Hair follicular keratinocyte (primary cell): ENCODE measurements around the genes GARIN4 and BATF3.

GRCh38 chr1:211910505-211911067 lies 80.0 kb upstream of the LPGAT1 start:
- RAMPAGE, long total RNA, result no peak

DNA sequence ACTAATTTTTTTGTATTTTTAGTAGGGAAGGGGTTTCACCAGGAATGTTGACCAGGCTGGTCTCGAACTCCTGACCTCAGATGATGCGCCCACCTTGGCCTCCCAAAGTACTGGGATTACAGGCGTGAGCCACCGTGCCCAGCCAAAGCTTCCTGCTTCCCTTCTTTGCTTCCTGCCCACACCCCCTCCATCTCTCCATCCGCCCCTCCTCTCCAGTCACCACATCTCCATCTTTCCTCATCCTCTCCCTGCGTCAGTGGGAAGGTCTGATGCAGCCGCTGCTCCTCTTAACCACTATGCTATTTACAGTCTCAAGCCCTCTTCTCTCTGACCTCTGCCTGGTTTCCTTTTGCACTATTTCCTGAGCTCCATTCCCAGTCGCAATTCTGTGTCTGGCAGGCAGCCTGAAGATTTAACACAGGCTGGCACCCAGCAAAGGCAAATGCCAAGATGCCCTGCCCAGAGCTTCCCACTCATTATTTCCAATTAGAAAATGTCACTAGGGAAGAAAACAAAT lies 89.5 kb upstream of the LPGAT1 start:
- RAMPAGE, long total RNA, result no peak

DNA sequence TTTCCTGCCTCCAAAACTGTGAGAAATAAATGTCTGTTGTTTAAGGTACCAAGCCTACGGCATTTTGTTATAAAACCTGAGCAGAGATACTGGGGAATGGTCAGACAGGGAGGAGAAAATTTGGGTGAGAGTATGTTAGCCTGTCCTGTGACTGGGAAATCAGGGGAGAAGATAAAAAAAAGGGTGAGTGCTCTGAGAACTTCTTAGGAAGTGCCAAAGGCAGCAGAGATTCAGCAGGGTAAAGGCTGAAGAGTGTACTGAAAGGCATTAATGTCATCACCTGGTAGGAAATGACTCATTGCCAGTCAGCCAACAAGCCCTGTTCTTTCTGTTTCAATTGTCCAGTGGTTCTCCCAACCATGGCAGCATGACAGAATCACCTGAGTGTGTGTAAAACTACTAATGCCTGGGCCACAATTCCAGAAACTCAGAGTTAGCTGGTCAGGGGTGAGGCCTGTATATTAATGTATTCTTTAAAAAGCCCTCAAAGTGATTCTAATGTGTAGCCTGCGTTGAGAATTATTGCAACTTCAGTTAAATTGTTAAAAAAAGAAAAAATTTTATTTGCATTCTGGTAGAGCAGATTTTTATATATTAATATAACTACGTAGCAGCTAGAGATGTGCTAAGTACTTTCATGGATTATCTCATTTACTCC lies 83.5 kb downstream of the INTS7 start:
- RAMPAGE, long total RNA, result no peak

DNA sequence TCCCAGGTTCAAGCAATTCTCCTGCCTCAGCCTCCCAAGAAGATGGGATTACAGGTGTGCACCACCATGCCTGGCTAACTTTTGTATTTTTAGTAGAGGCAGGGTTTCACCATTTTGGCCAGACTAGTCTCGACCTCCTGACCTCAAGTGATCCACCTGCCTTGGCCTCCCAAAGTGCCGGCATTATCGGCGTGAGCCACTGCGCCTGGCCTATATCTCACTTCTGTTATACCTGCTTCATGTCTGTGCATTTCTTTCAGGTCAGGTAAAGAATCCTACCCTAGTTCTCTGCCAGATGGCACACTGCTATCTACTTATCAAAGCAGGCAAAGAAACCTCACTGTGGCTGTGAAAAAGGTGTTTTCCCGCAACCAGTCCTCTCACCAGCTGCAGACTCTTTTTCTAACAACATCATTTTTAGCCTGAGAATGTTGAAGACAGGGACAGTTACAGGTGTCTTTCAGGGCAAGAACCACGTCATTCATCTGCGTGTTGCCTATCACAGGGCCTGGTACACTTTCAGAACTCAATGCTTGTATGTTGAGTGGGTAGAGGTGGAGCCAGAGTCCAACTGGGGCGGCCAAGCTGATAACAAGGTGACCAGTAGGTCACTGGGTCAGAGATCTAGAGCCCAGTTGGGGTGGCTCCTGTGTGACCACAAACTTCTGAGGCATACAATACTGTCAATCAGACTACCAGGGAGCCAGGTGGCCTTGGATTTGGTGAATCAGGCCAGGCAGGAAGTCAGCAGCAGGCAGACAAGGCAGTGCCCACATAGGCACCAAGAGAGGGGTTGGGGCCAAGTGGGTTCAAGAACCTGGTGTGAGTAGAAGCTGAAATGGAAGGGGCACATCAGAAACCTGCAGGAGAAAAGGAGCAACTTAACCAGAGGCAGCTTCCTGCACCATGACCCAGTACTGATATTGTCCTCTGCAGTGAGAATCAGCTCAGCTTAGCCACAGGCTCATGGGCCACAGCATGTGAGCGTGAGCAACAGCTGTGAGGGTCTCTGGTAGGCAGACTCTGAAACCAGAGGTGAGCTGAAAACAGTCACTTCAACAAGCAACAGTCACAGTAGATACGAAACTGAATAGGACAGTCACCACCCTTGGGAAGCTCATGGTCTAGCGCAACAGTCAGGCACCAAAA lies 123.5 kb downstream of the DTL start:
- RAMPAGE, long total RNA, result no peak

- RAMPAGE, long total RNA, result no peak
Measured at GRCh38 chr1:212186382-212186921, 98.8 kb upstream of the PPP2R5A start.

DNA sequence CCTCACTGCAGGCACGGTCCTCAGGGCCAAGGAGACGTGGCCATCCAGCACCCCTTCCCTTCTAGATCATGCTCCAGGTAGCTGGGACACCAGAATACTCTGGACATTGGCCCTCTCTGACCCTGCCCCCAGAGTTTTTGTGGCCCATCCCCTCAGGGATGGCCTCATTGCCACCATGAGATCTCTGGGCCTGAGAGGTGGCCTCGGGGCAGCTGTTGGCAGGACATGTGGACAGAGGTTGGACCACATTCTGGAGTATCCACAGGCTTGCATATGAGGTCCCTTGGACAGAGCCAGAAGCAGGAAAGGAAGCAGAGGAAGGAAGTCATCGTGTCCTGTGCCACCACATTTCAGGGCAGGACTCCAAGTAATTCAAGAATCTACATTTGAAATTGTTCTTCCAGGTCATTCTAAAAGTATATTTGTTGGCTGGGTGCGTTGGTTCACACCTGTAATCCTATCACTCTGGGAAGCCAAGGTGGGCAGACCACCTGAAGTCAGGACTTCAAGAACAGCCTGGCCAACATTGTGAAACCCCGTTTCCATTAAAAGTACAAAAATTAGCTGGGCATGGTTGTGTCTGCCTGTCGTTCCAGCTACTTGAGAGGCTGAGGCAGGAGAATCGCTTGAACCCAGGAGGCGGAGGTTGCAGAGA lies 95.8 kb upstream of the PPP2R5A start:
- RAMPAGE, long total RNA, result no peak

DNA sequence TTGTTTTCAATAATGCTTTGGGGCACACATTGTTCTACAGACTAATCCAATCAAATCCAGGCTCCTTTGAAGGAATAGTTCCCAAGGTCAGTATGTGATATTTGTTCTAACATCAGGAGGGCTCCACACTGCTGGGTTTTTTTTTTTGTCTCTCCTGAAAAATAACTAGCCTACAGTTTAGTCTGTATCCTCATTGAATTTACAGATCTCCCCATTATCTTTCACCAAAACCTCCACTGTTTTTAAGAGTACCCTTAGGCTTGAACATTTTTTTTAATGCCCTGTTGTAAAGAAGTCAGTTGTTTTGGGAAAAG lies 24.9 kb downstream of the PPP2R5A start:
- RAMPAGE, long total RNA, result no peak

DNA sequence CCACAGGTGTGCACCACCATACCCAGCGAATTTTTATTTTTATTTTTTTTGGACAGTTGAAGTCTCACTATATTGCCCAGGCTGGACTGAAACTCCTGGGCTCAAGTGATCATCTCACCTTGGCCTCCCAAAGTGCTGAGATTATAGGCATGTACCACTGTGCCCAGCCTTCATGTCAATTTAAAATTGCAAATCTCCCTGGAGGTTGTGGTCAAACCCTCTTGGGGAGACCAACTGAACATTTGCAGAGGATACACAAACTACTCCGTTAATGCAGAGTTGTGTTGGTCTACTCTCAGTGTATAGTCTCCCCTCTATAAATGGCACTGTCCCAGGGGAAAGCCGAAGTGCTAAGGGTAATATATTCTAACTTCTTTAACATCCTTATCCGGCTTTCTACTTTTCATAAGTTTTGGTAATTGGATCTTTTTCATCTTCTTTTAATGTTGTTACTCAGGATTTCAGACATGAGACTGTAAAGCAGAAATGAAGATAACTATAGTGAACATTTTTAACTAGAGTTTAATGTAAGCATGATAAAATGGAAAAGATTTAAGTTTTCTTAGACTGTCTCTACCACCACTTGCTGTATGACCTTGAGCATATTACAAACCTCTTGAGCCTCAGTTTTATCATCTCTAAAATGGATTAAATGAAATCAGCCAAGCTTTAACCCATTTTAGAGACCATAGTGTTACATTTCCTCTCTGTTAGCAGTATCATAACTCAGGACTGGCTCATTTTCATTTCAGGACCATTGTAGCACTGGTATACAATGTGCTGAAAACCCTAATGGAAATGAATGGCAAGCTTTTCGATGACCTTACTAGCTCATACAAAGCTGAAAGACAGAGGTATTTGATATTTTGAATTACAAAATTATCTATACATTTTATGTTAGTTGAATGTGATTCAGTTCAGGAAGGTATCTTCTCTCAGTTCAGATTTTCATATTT lies 56.5 kb downstream of the PACC1 start:
- RAMPAGE, long total RNA, result no peak

DNA sequence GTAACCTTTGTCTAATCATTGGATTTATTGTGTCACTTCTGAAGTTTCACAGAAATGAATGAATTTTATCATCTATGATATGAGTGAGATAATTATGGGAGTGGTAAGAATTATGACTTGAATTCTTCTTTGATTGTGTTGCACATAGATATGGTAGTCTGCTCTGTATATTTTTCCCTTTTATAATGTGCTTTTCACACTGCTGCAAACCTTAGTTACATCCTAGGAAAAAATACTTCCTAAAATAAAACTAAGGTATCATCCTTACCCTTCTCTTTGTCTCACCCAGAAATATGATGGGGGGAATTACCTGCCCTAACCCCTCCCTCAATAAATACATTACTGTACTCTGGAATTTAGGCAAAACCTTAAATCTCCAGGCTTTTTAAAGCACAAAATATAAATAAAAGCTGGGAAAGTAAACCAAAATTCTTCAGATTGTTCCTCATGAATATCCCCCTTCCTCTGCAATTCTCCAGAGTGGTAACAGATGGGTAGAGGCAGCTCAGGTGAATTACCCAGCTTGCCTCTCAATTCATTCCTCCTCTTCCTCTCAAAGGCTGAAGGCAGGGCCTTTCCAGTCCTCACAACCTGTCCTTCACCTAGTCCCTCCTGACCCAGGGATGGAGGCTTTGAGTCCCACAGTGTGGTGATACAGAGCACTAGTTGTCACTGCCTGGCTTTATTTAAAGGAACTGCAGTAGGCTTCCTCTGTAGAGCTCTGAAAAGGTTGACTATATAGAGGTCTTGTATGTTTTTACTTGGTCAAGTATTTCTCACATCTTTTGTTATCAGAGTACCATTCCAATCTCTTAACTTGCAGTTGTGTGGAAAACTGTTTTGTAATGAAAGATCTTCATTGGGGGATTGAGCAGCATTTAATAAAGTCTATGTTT lies 53.5 kb downstream of the PACC1 start:
- RAMPAGE, long total RNA, result no peak

DNA sequence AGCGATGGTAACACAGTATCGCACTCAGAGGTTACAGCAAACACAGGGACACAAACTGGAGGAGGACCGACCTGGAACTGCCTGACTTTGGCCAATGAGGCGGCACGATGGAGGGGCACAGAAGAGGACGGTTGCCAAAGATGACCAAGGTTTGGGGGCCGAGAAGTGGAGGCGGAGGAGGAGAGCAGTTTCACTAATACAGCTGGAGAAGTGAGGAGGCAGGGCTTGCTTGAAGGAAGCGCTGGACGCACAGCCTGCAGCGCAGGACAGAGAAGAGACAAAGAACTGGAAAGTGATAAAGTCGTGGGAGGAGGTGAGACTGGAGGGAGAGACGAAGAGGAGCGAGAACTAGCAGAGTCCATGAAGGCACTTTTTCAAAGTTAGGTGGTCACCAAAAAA lies 860 bp downstream of the PACC1 start:
- RAMPAGE, long total RNA, result no peak

DNA sequence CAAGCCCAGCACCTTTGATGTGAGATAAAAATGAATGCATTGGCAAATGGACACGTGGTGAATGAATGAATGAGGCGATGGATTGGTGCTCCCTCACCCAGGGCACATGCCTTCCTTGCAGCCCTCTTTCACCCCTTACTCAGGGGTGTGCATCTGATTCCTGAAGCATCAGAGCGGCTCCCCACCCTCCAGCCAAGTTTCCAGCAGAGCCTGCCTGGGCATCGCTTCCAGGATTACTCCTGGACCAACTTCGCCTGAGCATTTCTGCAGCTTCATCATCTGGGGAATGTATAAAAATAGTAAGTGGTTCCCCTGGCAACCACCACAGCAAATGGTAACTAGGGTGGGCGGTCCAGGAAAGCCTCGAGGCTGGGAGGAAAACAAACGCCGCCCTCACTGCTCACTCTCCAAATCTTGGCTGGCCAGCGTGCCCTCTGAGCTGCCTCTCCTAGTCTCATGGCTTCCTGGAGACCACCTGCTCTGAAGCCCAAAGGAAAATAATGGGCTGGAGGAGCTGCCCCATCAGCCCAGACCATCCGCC lies 20.1 kb downstream of the NENF start:
- RAMPAGE, long total RNA, result no peak

DNA sequence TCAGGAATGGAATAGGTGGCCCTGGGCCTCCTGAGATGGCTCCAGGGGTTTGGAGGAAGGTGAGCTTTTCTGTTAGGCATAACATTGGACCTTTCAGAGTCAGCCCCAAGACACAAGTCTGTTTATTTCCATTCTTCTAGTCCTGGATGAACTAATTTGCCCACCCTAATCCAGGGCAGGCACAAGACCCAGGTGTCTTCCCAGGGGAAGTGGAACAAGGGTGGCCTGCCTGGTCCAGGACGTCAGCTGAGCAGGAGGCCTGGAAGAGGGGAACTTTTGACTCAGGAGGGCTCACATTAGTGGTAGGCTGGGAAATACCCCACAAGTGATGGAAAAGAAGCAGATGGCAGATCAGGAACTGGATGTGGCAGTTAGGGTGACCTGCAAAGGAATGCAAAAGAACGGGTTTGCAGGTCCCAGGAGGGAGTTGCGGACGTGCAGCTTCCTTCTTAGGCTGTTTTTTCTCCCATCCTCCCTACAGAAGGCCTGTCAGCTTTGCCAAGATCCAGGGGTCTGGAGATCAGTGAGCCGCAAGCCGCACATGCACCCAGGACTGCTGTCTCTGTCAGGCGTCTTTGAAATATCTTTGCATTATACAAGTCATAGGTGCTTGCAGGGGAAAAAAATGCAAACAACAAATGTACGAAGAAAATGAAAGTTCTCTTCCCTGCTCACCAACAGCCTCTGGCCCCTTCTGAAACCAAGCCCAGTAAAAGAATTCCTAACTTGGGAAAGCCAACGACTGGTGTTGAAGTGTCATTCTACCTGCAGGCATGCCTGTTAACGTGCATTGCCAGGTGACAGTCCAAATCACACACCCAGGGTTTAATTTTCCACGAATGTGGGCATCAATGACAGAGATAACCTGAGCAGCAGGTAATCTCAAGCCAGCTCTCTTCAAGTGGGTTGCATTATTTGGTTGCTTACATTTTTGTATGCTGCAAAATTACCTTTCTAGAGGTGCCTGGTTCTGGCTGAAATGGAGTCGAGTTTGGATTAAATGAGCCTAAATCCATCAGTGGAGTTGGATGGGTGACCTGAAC lies 34.3 kb downstream of the NENF start:
- RAMPAGE, long total RNA, result no peak

- RAMPAGE, long total RNA, result no peak
Measured at GRCh38 chr1:212488360-212489139, 55.8 kb downstream of the NENF start.

- RAMPAGE, long total RNA, result no peak
Measured at GRCh38 chr1:212491387-212491998, 58.8 kb downstream of the NENF start.

DNA sequence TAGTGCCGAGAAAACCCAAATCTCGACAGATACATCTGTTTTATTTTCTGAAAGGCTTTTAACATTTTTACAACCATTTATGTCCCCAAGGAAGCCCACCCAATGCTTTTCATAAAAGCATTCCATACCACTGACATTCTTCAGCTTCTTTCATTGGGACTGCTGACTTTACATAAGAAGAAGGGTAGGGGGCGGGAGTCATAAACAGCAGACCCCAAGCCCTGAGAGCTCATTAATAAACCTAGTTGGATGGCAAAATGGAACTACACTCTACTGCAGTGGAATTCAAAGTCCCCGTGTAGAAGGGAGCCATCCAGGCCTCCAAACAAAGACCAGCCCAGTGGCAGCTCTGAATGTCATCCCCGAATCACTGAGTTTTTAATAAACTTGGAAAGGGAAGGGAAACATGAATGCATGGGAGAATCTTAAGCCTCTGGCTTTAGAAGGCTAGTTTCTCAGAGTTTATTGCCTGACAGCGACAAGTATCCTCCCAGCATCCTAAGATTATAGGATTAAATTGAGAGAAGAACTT lies 3.6 kb downstream of the ATF3 start:
- RAMPAGE, long total RNA, result no peak

- RAMPAGE, long total RNA, result no peak
Measured at GRCh38 chr1:212619846-212620593, 4.3 kb upstream of the GARIN4 start.

GRCh38 chr1:212621615-212622382 lies 2.5 kb upstream of the GARIN4 start:
- RAMPAGE, long total RNA, result no peak

- RAMPAGE, long total RNA, result no peak
Measured at GRCh38 chr1:212624329-212624905, at the start of gene GARIN4. Gene GARIN4 (plus strand): TSS chr1:212624474.

GRCh38 chr1:212699542-212700603 lies at the start of gene BATF3:
Gene BATF3 (minus strand): TSS chr1:212699840.
- RAMPAGE, long total RNA, result no peak

DNA sequence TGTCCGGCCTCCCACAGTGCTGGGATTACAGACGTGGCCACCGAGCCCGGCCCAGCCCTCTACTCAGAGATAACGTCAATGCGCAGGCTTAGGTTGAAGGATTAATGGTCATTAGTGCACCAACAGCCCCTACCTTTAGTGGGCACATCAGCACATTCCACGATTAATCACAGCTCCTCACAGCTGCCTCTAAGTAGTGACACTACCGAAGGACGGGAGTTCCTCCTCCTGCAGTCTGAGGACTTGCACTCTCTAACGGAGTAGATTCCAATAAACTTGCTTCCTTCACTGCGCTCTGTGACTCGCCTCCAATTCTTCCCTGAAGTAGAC lies 477 bp upstream of the FLVCR1 start:
- RAMPAGE, long total RNA, result no peak